Amniotic epithelial cell (primary cell): ENCODE measurements around a stretch of chr6.

GRCh38 chr6:7445612-7446535 lies 56.3 kb downstream of the RIOK1 start:
- RRBS = no CpG with 5 or more reads among the region's 18 CpGs

DNA sequence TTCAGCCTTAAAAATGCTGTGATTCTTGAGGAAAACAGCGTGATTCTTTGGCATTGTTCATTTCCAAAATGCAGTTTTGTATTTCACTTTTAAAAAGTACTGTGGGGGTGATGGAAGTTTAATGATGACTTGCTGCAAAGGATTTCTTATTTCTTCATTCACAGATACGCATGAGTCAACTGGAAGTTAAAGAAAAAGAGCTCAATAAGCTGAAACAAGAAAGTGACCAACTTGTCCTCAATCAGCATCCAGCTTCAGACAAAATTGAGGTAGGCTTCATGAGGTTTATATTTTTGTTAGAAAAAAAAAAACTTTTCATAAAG lies 23.8 kb upstream of the SNRNP48 start:
- RRBS = no CpG with 5 or more reads among the region's 2 CpGs

GRCh38 chr6:7579026-7579791 lies 10.8 kb upstream of the SNRNP48 start:
- RRBS = no CpG with 5 or more reads among the region's 10 CpGs

DNA sequence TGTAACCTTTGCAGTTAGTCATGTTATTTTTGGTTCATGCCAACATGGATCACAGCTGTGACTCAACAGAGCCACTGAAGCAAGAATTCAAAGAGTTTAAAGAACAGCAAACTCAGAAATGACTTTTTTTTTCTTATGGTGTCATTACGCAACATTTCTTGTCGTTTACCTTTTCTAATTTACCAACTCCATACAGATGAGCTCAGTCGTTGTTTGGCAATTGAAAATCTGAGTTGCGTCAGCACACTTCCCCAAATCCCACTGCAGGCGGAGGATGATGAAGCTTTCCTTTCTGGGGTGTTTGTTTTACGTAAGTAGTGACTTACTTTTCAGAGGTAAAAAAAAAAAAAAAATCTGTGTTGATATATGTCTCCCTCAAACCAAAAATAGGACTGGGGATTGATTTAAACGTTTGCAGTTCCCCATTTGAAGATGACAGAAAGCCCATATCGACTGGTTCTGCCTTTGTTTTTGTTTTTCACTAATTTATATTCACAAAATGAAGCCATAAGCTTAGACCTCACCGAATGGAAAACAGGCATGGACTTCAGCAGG lies 27.7 kb upstream of the BMP6 start:
- RRBS = no CpG with 5 or more reads among the region's 9 CpGs

- RRBS = 0% methylated on average over 1 of the region's 33 CpGs
Observed at GRCh38 chr6:7727662-7727924, 1.7 kb downstream of the BMP6 start.

GRCh38 chr6:7730825-7731301 lies 5.0 kb downstream of the BMP6 start:
- RRBS = no CpG with 5 or more reads among the region's 10 CpGs

DNA sequence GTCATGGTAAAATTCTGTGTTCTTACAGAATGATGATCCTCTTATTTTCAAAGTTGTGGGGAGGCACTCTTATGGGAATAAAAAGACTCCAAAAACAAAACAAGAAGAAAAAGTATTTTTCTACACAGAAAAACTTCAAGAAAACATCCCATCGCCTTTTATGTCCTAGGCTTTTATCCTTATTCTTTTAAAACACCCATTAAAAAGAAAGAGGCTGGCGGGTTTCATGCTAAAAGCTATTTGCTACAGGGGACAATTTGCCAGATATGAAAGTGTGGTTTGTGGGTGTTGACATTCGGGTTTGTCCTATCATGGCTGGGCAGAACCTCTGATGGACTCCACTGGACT lies 37.4 kb downstream of the BMP6 start:
- RRBS = no CpG with 5 or more reads among the region's 3 CpGs

DNA sequence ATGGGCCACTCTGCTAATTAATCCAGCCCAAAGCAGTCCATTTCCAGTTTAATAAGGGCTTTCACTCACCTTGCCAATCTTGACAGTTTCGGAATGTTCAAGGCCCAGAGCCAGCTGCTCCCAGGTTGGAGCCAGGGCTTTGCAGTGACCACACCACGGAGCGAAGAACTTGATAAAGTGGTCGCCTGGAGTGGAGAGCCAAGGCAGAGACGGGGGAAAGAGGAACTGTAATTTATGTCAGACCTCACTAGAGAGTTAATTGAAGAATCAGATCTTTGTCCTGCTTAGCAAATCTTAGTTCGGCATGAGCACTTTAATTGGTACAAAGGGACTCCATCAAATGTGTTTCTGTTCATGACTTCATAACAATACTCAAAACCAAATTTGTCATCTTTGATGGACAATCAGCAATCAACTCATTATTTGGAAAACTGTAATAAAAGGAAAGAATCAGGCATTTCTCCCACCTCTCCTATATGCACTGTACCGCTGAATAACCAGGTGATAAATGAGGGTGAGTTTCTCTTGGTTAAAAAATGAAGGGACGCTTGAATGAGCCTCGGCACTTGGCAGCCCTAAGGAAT lies 18.9 kb downstream of the TXNDC5 start:
- RRBS = no CpG with 5 or more reads among the region's 9 CpGs

GRCh38 chr6:7916842-7917550 lies 6.4 kb upstream of the TXNDC5 start:
- RRBS = no CpG with 5 or more reads among the region's 6 CpGs

DNA sequence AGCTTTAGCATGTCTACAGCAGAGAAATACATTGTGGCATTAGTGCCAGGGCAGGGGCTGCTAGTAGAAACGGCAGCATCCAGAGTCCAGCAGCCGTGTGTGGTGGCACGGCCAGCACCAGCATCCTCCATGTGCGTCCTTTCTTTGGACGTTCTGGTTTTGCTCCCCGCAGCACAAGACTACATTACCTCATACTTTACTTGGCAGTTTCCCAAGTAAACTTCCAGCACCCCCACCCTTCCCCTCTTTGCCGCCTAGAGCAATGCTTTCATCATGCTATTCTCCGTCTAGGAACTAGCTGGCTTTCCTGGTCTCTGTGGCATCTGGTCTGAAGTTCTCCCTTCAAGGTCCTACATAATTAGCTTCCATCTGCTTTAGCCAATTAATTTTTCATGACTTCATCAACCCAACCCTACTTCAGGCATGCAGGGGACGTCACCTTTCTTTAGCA lies 67.6 kb downstream of the BLOC1S5 start:
- RRBS = no CpG with 5 or more reads among the region's 9 CpGs

DNA sequence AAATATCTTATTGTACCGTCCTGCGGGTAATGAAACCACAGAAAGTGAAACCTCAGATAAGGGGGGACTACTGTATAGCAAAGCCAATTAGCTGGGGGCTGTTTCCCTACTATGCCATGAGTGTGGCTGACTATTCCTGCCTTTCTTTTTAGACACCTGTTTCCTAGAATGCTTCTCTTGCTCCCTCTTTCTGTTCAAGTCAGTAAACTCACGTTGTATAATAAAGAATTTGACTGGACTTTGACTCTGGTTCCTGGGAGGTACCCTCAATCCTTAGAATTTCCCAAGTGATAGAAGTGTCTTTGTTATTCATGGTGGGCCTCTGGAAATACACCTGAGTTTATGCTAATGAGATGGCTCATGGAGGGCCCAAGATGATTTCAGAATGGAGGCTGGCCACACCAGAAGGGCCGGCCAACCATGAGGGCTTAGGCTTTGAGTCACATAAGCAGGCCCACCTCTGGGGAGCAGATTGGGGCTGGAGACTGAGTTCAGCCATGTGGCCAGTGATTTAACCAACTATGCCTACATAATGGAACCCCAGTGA lies 754 bp upstream of the BLOC1S5 start:
- RRBS = no CpG with 5 or more reads among the region's 4 CpGs

DNA sequence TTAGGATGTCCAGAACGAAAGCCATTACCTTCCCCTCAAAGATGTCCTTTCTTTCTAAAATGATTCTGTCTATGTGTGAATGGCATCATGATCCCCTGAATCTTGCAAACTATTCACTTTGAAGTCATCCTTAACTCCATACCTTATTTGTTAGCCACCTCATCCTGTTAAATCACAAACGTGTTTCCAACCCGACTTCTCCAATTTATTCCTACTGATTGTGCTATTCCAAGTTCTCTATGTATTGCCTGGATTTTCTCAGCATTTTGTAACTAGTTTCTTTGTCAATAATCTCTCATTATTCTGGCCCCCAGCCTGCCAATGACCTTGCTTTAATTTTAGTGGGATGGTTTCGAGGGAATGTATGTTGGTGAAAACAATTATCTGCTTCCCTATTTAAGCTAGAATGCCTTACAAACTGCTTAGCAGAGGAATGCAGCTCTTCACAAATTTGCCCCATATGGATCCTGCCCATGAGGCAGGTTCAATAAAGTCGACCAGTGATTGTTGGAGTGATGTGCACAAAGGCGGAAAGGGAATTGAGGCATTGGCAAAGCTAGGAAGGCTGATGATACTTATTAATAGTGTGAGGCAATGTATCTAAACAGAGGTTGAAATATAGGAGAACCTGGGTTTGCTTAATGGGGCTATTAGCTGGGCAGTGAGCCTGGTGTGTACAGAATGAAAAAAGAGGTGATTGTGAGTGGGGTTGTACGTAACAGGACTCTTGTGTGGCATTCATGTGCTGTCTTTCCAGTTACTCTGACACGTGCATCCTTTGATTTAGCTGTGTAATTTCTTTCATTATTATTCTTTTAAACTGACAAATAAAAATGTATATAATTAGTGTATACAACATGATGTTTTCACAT lies 220.1 kb upstream of the SLC35B3 start:
- RRBS = no CpG with 5 or more reads among the region's 8 CpGs

- RRBS = no CpG with 5 or more reads among the region's 2 CpGs
Observed at GRCh38 chr6:8743362-8743648, 308.0 kb upstream of the SLC35B3 start.

DNA sequence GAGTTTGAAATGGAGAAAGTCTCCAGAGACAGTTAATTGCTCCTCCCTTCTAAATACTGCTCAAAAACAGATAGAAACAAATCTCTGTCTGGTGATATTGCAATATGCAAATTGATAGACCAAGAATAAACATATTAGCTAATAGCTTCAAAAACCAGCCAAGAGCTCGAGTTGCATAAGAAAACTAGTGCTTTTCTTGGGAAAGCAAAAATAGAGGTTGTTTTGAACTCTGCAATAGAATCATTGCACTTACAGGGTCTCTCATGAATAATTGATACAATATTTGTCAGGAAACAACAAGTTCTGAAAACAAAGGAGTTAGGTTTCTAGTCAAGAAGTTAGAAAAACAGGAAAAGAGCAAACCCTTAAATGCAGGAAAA lies 665.9 kb upstream of the SLC35B3 start:
- RRBS = no CpG with 5 or more reads among the region's 1 CpG

DNA sequence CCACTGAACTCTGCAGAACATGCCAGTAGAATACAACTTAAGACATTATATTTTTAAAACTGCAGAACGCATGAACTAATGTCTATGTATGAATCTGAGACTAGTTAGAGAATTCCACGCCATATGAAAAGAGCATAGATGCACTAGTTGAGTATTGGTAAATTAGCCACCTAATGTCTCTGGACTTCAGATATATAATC lies 654.4 kb downstream of the TFAP2A start:
- RRBS = no CpG with 5 or more reads among the region's 2 CpGs

DNA sequence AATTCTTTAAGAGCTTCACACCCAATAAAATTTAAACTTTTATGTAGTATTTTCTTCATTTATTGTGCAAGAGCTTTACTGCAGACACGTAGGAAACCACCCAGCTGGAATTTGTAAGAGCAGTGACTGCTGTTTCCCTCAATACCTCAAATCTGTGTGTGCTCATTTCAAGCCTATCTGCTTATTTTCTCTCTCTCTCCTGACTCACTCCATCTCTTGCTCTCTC lies 273.2 kb downstream of the TFAP2A start:
- RRBS = no CpG with 5 or more reads among the region's 1 CpG

DNA sequence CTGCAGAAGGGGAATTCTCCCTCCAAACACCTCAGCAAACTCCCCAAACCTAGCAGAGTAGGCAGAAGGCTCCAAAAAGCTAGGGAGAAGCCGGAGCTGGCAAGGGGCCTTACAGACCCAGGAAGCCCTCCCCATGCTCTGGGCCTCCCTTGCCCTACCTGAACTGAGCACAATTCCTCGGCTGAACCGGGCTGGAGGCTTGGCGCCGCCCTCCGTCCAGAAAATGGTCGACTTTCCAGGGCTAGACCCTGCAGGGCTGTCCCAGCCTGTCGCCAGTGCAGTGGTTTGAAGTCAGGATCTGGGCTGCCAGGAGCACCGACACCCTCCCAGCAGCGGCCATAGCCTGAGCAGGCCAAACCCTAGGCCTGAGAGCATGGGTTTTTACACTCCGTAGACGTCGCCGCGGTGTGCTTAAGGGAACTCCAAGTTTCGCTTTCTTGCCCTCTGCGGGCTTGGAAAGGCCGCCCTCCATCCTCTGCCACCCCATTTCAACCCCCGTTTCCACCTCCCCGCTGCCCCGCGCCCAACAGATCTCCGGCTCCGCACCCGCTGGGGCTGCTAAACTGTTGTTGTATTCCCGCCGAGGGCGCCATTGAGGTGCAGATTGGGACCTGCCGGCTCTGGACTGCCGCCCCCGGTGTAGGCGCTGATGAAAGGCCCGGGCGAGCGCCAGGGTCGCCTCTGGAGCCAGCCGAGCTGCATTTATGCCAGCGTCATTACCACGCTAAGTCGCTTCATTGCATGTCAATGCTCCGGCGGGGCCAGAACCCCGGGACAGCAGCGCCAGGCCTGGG lies 2.1 kb upstream of the TFAP2A start:
- RRBS = 33% methylated on average over 17 of the region's 44 CpGs

- RRBS = no CpG with 5 or more reads among the region's 2 CpGs
Observed at GRCh38 chr6:10481827-10482079, 39.4 kb upstream of the GCNT2 start.

- RRBS = no CpG with 5 or more reads among the region's 3 CpGs
Observed at GRCh38 chr6:10491939-10492366, 29.2 kb upstream of the GCNT2 start.